Frontal cortex (tissue), 2 donors: Measurements from ENCODE around the gene MYT1L.

GRCh38 chr2:263185-263522 is 678 bp downstream of the SH3YL1 start:
- RAMPAGE, long total RNA, result no peak

DNA sequence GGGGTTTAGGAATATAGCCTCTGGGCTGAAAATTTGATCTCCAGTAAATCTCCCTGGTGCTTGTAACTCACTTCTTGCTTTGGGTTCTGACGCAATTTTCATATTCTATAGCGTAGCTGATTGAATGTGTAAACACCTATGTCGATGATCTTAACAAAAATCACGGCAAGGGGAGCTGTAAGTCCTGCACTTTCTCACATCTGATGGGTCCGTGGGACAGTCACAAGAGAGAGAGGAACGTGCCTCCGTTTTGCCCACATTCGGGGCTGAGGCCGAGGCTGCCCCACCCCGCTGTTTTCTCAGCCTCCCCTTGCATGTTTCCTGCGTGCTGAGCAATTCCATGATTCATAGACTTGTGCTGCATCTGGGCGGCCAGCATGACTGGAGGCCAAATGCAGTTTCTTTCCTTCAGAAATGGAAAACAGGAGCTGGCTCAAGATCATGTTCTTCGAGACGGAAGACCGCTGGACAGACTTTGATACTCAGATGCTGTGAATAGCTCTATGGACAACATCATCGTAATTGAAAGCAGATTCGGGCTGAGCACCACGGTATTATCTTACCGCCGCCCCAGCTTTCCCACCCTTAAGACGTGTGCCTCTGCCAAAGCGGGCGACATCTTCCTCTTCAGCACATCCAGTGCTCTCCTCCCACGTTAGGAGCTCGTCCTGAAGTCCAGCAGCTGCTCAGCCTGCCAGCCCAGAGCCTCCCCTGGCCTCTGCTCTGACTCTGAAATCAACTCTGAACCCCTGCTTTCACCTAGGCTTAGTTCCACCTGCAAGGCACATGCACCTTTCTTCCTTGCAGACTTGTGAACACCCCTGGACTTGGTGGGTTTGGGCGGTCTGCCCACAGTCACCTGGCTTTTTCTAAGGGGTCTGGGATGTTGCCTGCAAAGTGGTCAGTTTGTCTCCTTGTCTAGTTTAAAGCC is 109.0 kb downstream of the TMEM18 start:
- RAMPAGE, long total RNA, result no peak

DNA sequence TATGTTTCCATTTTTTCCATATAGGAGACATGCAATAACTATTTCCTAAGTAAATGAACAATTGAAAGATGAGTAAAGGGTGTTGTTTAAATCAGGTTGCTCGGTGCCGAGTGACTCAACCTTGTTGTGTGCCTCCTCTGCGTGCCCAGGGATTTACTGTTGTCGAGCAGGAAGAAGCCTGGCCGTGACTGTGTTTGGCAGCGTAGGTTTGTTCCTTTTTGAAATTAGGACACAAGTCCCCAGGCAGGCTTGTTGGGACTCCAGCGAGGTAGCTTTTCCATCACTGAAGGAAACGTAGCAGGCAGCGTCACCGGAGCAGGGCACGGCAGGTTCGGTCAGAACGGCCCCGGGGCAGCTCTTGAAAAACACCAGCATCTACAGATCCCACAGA is 48.6 kb downstream of the TMEM18 start:
- RAMPAGE, long total RNA, result no peak

DNA sequence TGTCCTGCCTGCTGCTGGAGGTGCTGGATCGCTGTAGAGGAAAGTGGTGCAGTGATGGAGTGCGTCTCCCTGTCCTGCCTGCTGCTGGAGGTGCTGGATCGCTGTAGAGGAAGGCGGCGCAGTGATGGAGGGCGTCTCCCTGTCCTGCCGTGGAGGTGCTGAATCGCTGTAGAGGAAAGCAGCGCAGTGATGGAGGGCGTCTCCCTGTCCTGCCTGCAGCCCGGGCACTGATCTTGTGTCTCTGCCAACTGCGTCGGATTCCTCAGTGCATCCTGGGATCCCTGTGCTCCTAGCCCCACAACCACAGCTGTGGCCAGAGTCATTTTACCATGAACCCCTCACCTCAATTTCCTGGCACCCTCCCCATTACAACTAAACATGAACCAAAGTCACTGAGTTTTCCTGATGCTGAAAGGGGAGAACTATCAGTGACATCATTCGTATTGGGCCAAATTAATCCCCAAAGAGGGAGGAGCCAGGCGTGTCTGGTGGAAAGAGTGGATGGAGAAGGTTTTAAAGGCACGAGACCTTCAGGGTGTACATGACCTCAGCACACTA is 190.0 kb upstream of the TPO start:
- RAMPAGE, long total RNA, result no peak

DNA sequence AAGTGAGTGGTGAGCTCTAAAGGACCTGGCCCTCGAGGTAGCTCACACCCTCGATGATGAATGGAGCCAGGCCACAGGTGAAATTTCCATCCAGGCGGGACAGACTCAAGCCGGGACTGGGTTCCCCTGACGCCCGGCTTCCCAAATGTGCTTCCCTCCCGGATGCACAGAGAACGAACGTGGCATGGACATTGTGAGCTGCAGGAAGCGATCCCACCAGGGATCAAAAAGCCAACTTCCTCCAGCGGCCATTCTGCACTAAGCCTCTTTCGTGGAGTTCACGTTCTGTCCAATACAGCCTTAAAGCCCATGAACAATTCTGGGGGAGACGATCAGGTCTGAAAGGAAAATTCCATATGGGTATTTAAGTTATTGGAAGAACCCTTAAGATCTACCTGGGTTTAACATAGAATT is 35.5 kb downstream of the TPO start:
- RAMPAGE, long total RNA, result no peak

- RAMPAGE, long total RNA, result no peak
Observed at GRCh38 chr2:1508979-1509444, 95.7 kb downstream of the TPO start.

DNA sequence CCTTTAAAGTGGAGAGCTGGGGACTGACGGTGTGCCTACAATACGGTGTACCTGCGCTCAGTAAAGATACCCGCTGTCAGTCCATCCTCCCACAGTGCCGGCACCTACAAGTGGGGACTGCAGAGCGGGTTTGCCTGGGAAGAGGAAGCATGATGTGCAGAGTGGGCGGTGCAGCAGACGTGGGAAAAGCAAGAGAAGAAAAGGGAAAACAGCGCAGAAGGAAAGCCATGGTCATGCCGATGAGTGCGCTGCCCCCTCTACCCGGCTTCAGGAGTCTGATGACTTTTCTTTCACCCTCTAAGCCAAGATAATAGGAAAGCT is 148.0 kb downstream of the TPO start:
- RAMPAGE, long total RNA, result no peak

DNA sequence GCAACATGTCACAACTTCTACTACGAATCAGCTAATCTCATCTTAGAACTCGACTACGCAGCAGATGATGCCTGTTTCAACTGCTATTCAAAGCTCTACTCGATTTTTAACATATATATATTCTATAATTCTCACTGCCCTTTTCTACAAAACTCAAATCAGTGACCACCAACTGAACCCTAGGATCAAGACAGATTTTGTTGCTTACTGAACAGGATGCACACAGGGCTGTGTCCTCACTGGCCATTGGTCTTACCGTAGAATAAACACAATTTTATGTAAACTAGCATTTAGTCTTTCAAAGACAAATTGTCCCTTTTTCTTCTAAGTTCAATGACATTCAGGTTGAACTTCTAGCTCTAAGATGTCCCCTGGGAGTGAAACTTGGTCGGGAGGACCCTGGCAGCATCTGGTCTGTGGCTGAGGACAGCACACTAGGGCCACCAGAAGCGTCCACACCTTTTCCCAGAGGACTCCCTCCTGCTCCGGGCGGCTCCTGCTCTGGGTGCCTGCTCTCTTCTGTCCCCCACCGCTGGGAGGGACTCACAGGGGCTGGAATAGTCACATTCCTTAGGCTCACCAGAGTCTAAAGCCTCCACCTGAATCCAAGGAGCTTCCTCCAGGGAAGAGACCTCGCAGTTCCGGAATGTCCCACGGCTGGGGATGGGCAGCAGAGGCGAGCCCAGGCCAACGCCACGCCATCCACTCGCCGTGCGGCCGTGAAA is 98.8 kb downstream of the PXDN start:
- RAMPAGE, long total RNA, result no peak

- RAMPAGE, long total RNA, result no peak
Observed at GRCh38 chr2:2330633-2331687, at the start of gene MYT1L. Gene MYT1L, minus strand, starts transcription at chr2:2331275.

GRCh38 chr2:2665065-2666032 is 334.3 kb upstream of the MYT1L start:
- RAMPAGE, long total RNA, result no peak

DNA sequence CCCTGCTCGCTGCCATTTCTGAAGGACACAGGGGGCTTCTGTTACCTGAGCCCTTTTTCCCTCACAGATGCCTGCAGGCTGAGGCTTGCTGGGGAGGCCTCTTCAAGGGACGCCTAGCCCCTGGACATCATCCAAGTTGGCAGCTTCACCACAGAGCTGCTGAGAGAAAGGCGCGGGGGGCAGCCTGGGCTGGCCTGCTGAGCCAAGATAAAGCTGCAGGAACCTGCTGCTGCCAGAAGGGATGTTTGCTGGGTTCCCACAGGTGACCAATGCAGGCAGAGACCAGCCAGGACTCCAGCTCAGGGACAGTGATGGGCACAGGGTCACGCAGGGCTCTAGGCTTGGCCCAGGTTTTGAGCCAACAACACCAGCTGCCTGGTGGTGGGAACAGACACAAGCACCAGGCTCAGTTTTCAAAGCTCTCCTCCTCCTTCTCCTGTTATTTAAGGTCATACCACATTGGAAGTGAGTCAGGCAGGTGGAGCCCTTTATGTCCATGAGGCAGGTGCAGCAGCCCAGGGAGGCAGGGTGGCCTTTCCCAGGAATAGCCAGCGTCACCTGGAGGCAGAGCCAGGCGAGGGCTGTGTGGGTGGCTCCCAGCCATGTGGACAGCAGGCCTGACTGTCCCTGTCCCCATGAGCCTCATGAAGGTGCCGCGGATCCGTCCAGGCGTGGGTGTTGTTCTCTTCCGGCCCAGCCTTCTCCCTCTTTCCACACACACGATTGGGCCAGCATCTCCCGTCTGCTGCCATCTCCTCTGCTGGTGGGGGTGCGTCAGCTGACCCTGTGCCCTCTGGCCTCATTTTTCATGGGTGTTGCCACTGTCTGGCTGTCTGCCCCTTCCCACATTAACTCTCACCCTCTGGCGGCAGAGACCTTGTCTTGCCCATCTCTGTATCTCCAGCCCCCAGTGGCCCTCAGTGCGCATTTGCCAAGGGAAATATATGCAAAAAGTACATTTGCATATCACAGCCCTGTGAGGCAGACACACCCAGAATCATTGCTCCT is 515.6 kb upstream of the MYT1L start:
- RAMPAGE, long total RNA, result no peak

DNA sequence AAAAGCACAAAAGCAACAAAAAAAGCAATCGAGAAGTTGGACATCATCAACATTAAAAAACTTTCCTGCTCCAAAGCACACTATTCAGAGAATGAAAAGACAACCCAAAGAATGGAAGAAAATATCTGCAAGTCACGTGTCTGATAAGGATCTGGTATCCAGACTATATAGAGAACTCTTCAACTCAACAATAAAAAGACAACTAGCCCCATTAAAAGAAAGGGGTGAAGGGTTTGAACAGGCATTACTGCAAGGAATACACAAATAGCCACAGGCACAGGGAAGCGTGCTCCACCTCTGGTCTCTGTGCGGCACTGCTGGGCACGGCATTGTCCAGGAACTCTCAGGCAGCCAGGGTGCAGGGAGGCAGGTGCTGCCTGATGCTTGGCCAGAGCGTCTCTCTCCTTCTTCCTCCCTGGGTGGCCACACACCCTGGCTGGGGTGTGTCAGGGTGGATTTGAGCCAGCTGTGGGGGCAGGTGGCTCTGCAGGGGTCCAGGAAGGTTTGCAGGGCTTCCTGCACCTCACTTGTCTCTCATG is 333.2 kb downstream of the EIPR1 start:
- RAMPAGE, long total RNA, result no peak

GRCh38 chr2:3242398-3243018 is 135.1 kb downstream of the EIPR1 start:
- RAMPAGE, long total RNA, result no peak

DNA sequence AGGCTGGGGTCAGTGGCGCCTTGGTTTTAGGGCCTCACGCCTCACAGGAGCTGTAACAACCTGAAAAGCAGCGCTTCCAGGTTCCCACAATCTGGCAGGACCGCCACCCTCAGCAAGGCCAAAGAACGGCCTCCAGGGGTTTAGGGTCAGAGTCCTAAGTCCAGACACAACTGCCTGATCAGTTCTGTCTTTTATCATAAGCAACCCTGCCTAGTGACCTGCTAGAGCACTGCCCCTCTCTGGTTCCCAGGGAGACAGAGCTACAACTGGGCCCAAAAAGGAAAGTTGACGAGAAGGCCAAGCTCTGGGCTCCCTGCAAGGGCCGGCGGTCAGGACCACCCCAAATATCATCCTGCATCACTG is 52.8 kb downstream of the EIPR1 start:
- RAMPAGE, long total RNA, result no peak

DNA sequence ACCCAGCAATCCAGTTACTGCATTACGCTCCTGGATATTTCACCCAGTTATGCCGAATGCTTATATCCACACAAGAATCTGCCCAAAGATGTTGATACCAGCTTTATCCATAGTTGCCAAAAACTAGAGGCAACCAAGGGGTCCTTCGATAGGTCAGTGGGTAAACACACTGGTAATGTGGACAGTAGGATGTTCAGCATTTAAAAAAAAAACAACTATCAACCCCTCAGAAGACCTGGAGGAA is 40.4 kb downstream of the TRAPPC12 start:
- RAMPAGE, long total RNA, result no peak

- RAMPAGE, long total RNA, result no peak
Observed at GRCh38 chr2:3449630-3450260, 69.6 kb downstream of the ADI1 start.

GRCh38 chr2:3459454-3460034 is 59.8 kb downstream of the ADI1 start:
- RAMPAGE, long total RNA, result no peak

GRCh38 chr2:3465575-3466500 is 53.5 kb downstream of the ADI1 start:
- RAMPAGE, long total RNA, result no peak

DNA sequence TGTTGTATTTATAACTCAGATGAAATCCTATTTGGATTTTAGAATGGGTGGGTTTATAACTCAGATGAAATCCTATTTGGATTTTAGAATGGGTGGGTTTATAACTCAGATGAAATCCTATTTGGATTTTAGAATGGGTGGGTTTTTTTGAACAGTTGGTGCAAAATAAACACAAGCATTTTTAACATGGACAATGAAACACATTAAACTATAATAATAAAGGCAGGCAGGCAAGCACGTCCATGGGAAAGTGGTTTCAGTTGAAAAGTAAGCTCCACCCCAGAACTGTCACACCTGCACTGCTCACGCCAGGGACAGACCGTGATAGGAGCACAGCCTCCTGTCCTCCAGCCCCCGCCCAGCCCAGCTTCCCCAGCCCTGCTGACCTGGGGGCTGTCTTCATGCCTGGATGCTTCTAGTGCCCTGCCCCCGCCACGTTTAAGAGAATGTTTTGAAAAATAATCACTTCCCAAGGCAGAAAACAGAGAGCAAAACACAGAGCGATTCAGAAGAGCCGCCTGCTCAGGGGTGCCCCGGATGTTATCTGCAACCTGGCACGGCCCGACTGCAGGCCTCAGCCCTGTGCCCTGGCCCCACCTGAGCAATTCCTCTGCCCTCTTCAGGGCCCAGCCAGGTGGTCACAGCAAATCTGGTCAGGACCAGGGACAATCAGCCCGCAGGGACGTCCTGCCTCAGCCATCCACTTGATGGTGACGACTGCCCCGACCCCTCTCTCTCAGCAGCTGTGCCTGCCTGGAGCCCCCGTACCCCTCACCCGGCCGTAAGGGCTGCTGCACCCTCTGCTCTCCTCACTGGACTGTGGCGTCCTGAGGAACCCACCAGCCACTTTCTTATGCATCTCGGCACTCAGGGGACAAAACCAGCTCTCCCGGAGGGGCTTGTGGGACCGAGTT is 30.5 kb downstream of the ADI1 start:
- RAMPAGE, long total RNA, result no peak

- RAMPAGE, long total RNA, result no peak
Observed at GRCh38 chr2:3493579-3494373, 25.6 kb downstream of the ADI1 start.